Measurements from ENCODE around the genes POFUT2 and COL18A1.

- PRO-cap = no peak
These were observed 43.8 kb upstream of the ADARB1 start for GRCh38 chr21:45030650-45030975.

- PRO-cap = no peak
These were observed 42.8 kb upstream of the ADARB1 start for GRCh38 chr21:45031461-45032190.

- PRO-cap = no peak
These were observed 6.6 kb upstream of the ADARB1 start for GRCh38 chr21:45067689-45068188.

DNA sequence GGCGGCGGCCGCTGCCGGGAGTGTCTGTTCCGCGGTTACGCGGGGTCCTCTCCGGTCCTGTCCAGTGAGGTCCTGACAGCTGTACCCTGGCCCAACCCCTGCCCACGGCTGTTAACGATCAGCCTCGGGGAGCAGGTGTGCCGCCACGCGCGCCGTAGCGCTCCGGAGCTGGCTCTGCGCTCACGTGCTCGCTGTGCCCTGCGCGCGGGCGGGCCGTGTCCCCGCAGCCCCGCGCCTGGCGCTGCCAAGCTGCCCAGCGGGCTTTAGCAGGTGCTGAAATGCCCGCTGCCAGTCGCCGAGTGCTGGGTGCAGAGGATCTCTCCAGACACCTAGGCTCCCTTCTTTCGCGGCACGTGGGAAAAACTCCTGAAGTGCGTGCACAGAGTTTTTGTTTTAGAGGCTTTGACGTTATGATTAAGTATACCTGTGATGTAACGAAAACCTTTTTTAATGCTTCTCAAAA lies 26.7 kb downstream of the ADARB1 start:
- PRO-cap = no peak

- PRO-cap = no peak
These were observed 36.4 kb downstream of the ADARB1 start for GRCh38 chr21:45110823-45111198.

- PRO-cap = no peak
These were observed 55.0 kb downstream of the ADARB1 start for GRCh38 chr21:45129363-45129802.

GRCh38 chr21:45163976-45164737 lies 89.8 kb downstream of the ADARB1 start:
- PRO-cap = no peak

DNA sequence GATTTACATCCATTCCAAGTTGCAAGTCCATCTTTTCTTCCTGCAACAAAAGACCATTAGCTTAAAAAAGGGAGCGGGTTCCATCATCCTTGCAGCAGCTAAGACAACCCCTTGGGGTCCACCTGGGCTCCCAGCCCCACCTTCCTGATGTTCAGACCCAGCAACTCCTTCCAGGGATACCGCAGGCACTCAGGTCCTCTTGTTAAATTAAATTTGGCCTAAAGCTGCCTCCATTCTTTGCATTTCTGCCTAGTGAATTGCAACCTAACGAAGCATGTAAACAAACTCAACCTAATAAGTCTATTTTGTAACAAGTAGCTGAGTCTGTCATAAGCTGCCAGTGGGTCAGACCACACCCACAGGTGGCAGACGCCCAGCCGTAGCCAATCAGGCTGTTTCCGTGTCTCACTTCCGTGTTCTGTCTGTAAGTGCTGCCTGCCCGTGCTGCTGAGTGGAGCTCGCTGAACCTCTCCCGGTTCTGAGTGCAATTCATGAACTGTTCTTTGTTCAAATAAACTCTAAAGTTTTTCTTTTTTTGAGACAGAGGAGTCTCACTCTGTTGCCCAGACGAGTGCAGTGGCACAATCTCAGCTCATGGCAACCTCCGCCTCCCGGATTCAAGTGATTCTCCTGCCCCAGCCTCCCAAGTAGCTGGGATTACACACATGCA lies 25.2 kb downstream of the POFUT2 start:
- PRO-cap = no peak

GRCh38 chr21:45276926-45277488 lies 10.7 kb downstream of the POFUT2 start:
- PRO-cap = no peak

DNA sequence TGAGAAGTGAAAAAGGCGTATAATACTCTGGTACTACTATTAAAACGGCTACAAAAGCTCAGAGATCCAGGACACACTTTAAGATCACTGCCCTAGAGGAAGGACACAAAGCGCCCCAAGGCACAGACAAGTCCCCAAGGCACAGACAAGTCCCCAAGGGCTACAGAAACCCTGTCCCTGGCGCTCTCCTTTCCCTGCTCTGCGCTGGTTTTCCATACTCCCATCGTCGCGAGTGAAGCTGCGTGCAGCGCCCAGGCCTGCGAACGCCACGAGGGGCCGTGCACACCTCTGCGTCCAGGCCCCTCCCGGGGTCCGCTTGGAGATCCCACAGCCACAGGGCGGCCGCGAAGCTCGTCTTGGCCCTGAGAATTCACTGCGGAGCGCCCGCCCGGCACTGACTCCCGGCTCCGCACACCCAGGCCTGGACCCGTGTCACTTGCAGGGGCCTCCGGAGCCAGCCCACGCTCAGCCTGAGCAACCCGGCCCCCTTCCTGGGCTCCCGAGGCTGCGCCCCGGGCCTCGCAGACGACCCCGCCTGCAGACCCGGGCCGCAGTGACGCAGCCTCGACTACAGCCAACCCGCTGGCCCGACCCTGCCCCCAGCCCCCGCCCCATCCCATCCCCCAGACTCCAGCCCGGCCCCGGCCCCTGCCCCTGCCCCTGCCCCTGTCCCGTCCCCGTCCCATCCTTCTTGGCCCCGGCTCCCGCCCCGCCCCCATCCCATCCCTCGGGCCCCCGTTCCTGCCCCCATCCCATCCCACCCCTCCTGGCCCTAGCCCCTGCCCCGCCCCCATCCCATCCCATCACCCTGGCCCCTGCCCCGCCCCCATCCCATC lies 924 bp downstream of the POFUT2 start:
- PRO-cap = no peak

DNA sequence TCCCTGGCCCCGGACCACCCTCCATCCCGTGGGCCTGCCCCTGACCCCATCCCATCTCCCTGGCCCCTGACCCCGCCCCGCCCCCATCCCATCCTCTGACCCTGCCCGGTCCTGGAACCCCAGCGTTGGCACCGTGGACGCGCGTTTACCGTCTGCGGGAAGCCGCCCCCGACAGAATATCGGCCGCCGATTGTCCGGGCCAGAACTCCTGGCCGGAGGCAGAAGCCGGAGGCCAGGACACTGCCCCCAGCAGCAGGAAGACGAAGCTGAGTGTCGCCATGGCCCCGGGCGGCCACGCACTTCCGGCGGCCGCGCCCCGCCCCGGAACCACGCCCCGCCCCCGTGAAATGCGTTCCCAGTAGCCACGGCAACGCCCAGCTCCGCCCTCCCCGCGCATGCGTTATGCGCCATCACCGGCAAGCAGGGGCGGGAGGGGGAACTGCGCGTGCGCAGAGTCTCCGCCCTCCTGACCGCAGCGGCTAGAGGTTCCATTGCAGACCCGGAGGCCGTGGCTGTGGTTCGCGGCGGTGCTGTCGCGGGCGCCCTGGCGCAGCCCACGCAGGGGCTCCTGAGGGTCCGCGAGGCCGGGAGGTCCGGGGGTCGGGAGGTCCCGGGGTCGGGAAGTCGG lies at the start of gene POFUT2:
TSS of gene POFUT2 (minus strand) at position 304 of the 628 bp plus-strand sequence.
- PRO-cap = bidirectional peak, plus-strand start at position 491 of the sequence, minus-strand start at position 293 of the sequence

- PRO-cap = no peak
These were observed 31.0 kb upstream of the POFUT2 start for GRCh38 chr21:45318502-45319303.

DNA sequence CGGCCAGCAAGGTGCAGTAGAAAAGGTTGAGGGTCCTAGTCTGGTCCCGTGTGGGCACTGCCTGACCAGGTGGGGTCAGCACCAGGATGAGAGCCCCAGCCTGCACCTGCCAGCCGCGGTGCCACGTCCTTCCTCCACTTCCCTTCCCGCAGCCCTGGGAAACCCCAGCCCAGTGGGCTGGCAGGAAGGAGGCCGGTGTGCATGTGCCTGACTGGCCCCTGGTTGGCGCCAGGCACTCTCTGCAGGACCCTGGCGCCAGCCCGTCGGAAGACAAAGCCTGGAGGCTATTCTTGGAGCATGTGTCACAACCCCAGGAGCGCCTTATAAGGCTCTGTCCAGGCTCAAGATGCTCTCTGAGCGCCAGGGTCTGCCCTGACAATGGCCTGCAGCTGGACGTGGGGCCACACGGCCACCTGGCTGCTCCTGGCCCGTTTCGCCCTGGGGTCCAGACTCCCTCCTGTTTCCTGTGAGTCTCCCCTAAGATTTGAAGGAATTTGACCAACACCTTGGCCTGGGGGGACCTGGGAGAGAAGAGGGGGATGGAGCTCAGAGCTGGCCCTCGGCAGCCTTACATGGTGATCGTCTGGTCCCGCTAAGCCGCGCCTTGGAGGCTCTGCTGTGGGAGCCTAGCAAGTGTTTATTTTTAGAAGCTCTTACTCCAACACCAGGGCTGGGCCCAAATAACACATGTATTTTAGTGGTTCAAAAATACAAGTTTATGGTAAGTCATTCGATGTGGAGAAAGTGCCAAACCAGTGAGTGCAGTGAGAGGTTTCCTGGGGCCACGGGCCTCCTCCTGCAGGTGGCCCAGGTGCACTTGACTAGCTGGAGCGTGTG lies 32.0 kb upstream of the POFUT2 start:
- PRO-cap = bidirectional peak, plus-strand start at position 375 of the sequence, minus-strand start at position 135 of the sequence

DNA sequence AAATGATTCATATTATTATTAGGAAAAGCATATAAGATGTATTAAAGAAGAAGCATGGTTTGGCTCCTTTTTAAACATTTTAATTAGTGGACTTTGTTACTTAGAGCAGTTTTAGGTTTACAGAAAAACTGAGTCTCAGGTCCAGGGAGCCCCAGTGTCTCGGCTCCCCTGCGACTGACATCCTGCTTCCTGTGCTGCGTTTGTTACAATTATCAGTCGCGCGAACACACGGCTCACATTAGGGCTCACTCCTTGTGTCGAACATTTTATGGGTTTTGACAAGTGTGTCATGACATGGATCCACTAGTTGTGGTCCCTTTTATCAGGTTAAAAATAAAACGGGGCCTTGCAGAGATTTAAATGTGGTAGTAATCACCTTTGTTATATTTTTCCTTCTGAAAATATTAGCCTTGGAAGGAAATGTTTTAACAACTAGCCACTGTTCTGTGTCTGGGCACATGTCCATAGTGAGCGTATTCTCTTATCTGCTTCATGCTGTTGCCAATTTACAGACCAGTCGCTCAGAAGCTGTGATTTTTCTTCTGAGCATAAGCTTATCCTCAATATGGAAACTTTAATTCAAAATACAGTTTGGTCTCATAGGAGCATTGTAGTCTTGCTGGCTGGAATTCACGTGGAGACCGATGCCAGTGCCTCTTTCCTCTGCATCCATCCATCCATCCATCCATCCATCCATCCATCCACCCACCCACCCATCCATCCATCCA lies 52.2 kb upstream of the POFUT2 start:
- PRO-cap = no peak

GRCh38 chr21:45404549-45405326 lies at the start of gene COL18A1:
COL18A1 (plus strand) TSS chr21:45405165.
- PRO-cap = bidirectional peak, plus-strand start at chr21:45405165, minus-strand start at chr21:45404985

DNA sequence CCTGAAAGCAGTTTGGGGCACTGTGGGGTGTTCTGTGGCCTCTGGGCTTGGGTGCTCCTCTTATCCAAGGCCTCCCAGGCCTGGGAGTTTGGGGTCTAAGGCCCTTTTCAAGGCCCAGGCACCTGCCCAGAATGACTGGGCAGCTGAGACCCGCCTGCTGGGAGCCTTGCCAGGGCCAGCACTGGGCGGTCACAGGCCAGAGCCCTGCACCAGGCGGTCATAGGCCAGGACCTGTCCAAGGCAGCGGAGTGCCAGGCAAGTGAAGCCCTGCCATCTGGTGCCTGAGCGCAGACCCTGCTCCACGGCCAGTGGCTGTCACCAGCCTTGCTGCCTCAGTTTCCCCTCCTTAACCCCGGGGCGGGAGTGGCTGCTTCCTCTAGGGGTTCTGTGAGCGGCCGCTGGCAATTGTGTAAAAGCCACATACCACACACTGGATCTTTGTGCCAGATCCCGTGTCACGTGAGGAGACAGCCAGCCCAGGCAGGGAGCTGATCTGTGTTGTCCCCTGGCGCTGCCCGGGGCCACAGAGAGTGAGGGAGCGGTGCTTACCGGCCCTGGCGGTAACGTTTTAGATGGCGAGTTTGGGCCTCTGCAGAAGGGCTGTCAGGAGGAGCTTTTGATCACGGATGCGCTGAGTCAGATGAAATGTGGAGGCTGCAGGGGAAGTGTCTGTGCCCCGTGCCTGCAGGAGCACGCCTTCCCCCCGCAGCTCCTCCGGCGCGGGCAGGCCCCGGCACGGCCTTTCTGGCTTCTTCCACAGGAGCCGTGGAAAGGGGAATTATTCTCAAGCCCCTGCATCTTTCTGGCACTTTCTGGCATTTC lies 4.6 kb downstream of the COL18A1 start:
- PRO-cap = no peak

DNA sequence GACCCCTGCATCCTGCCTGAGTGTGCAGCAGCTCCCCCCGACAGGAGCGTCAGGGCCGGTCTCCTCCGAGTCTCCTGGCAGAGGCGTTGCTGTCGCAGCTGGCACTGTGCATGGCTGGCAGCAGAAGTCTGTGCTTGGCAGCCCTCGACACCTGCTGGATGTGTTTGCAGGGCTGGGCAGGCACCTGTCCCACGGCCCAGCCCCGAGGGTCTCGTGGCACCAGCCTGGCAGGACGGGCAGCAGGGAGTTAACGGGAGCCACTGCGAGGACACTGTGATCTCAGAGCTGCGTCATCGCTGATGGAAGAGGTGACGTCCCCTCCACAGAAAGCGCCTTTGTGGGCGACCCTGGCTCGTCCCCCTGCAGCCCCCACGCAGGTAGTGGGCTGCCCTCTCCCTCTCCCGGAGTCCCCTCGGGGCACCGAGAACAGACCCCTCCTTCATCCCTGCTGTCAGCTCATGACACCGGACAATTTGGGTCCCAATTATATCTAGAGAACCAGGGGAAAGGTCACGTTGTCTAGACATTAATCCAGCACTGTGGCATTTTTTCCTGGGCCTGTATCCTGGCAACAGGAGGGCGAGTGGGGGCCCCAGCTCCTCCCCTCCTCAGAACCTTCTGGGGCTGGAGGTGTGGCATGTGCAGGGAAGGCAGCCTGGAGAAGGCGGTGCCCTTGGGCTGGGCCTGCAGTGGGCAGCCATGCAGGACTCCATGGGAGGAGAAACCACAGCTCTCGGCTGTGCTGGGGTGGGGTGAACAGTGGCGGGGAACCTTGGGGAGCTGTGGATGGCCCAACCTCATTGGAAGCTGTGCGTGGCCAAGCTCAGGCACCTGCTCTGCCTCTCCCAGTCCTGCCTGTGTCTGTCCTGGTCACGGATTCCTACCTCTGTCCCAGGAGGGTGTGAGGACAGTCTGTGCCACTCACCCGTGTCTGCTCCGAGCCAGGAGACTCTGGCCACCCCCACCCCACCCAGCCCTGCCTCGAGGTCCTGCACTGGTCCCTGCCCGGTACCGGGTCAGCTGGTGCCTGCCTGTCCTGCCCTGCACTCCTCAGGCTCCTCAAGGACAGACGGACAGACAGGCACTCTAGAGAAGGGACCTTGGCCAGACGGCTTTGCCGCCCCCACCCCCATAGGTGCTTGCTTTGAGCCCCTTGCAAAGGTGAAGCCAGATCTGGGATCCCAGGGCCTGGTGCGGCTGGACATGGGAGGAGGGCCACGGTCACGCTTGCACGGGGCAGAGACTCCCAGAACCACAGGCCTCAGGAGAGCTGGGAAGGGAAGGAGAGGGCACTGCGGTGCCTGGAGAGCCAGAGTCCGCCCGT lies 15.6 kb downstream of the COL18A1 start:
- PRO-cap = no peak

DNA sequence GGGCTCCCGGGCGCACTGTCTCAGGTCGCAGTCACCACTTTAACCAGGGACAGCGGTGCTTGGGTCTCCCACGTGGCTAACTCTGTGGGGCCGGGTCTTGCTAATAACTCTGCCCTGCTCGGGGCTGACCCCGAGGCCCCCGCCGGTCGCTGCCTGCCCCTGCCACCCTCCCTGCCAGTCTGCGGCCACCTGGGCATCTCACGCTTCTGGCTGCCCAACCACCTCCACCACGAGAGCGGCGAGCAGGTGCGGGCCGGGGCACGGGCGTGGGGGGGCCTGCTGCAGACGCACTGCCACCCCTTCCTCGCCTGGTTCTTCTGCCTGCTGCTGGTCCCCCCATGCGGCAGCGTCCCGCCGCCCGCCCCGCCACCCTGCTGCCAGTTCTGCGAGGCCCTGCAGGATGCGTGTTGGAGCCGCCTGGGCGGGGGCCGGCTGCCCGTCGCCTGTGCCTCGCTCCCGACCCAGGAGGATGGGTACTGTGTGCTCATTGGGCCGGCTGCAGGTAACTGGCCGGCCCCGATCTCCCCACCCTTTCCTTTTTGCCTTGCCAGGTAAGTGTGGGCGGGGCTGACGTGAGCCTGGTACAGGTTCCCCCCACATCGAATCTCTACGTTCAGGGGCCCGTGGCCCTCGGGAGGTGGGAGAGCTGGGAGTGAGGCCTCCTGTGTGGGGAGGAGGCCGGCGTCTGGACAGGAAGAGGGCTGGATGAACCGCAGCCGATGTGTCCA lies 51.6 kb downstream of the COL18A1 start:
- PRO-cap = no peak

- PRO-cap = no peak
These were observed 67.0 kb downstream of the SLC19A1 start for GRCh38 chr21:45475173-45475768.

DNA sequence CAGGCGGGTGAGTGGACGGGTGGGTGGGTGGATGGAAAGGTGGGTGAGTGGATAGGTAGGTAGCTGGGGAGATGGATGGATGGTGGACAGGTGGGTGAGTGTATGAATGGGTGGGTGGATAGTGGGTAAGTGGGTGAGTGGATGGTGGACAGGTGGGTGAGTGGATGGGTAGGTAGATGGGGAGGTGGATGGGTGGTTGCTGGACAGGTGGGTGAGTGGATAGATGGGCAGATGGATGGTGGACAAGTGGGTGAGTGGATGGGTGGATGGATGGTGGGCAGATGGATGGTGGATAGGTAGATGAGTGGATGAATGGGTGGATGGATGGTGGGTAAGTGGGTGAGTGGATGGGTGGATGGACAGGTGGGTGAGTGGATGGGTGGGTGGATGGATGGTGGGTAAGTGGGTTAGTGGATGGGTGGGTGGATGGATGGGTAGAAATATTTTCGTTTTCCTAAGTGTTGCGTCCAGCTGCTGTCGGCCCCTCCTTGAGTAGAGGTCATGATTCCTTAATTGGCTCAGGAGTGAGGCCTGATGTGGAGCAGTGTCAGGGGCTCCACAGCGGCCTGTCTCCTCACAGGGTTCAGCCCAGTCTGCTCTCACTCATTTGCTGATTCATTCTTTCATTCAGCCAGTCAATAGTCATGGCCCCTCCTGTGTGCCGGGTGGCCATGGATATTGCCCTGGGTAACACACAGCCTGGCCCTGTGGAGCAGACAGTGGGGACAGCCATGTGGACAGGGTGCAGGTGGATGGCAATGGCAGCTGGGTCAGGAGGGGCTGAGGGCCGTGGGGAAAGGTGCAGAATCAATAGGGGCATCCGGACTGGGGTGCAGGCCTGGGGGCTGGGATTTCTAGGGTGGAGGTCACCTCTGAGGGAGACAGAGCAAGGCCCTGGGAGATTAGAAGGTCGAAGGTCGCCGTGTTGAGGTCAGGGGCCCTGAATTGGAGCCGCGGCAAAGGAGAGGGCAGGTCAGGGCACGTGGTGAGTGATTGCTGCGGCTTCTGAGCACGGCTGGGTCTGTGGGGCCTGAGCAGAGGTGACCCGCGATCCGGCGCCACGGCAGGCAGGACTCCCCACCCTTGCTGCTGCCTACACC lies 33.8 kb downstream of the SLC19A1 start:
- PRO-cap = no peak